Mesenteric fat pad (tissue), 1 donor: ENCODE data around the genes CREB3L1, MDK, F2 and CSTPP1.

GRCh38 chr11:45333399-45334085, 47.4 kb upstream of the SYT13 start:
- PRO-cap, result no peak

- PRO-cap, result no peak
Observed at GRCh38 chr11:45851927-45852511, 4.7 kb downstream of the CRY2 start.

DNA sequence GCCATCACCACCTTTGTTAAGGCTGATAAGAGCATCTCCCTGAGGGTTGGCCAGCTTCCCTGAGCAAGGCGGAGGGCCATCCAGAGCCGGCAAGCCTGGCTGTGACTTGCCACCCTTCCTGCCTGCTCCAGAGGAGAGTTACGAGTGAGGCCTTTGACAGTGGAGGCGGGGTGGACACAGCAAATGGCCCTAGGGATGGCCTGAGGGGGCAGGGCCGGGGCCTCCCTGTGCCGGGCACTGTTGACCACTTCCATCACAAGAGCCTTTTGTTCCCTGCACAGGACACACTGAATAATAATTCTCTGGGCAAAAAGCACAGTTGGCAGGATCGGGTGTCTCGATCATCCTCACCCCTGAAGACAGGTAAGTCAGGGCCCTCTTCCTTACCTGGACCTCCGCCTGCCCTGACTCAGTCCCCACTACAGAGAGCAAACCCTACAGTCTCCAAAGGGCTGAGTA, 5.3 kb downstream of the FREY1 start:
- PRO-cap, result no peak

DNA sequence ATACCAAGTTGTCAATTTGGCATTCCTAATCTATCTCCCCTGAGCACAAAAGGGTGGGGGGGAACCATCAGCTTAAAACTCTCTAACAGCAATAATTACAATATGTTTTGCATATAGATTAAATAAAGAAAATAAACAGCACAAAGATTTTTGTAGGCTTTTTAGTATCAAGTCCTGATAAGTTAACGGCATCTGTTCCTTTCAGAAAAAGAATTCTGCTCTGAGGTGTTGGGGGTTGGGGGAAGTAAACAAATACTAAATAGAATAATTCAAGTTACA, 15.1 kb downstream of the PHF21A start:
- PRO-cap, result no peak

DNA sequence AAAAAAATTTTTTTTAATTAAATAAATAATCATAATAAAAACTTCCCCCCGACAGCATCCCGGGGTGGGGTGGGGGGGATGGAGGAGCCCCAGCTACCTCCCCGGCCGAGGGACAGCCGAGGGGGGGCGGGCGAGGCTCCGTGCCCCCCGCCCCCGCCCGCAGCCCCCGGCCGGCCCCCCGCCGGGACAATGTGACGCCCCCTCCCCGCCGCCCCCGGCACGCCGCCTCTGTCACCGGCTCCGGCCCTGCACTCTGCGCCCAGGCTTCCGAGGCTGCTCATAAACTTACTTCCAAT, 1.1 kb downstream of the PHF21A start:
- PRO-cap, result no peak

- PRO-cap, result unidirectional peak, plus-strand start at chr11:46277677
Observed at GRCh38 chr11:46277406-46277801, at the start of gene CREB3L1. TSS of gene CREB3L1 (plus strand) at chr11:46277662.

GRCh38 chr11:46279621-46280196, 2.2 kb downstream of the CREB3L1 start:
- PRO-cap, result no peak

GRCh38 chr11:46307662-46308093, 30.2 kb downstream of the CREB3L1 start:
- PRO-cap, result no peak

DNA sequence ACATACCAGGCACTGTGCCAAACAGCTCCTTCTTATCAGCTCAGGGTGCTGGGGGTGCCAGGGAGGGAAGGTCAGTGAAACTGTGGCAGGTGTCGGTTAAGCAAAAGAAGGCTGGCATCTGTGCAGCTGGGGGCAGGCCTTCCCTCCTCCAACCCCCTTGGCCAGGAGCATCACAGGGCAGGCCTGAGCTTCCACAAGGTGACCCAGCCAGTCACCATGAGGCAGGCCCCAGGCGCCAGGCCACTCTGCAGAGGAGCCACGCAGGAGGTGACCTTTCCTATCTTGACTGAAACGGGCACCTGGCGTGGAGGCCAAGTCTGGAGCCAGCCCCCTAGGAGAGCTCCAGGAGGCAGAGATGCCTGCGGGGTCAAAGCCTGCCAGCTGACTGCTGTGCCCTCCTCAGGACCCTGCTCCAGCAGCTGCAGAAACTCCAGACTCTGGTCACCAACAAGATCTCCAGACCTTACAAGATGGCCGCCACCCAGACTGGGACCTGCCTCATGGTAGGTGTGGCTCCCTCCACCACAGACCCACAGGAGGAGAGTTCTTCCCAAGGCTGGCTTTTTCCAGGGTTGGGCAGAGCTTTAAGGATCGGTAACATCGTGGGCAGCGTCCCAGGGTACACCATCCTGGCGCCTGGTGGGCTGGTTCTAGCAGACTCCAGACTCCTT, 31.2 kb upstream of the DGKZ start:
- PRO-cap, result no peak

DNA sequence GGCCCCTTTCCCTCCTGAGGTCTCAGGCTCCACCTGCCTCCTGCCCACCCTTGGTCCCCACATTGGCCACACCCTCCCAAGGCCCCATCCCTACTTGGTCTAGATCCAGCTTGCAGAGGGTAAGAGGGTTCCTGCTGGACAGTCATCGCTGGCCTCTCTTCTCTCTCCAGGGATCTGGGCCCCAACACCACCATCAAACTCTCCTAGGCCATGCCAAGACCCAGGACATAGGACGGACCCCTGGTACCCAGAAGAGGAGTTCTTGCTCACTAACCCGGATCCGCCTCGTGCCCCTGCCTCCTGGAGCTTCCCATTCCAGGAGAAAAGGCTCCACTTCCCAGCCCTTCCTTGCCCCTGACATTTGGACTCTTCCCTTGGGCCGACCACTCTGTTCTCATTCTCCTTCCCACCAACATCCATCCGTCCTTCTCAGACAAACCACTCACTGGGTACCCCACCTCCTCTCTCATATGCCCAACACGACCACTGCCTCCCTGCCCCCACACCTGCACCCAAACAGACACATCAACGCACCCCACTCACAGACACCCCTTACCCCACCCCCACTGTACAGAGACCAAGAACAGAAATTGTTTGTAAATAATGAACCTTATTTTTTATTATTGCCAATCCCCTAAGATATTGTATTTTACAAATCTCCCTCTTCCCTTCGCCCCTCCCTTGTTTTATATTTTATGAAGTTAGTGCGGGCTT, 26.6 kb upstream of the DGKZ start:
- PRO-cap, result no peak

DNA sequence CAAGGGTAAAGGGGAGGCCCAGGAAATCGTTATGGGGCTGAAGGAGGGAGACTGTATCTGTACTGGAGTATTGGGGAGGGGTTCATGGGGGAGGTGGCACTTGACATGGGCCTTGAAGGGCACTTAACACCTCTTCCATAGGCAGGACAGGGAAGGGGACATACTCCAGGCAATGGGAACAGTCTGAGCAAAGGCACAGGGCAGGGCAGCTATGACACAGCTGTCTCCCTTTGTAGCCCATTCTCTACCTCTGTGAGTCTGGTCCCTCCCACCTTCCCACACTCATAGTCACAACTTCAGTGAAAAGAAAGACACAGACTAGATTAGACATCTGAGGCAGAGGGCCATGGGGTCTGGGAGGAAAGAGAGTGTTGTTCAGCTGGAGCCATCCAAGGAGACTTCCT, 15.9 kb upstream of the DGKZ start:
- PRO-cap, result no peak

DNA sequence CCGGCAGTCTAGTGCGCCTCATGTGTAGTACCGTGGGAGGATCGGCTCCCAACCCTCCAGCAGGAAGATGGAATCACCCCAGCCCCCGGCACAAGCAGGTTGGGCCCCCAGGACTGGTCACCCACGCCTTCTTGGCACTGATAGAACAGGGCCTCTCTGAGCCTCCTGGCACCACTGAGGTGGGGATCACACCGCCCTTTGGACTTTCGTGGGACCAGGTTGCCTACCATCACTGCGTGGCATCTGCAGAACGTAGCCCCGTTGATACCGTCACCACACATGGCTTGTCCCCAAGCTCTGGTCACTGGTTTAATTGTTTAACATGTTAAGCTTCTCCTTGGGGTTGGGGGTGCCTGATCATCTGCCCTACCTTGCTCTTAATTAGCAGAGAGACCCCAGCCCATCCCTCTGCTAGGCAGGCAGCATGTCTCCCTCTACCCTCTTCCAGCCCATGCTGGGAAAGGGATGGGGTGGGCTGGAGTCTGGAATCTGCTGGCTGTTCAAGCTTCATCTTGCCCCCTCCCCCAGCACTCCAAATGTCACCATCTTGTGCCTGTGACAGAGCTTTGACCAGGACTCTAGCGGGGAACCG, 900 bp downstream of the DGKZ start:
- PRO-cap, result no peak

GRCh38 chr11:46363565-46364175, 16.4 kb downstream of the DGKZ start:
- PRO-cap, result no peak

- PRO-cap, result unidirectional peak, plus-strand start at chr11:46381686; unidirectional peak, plus-strand start at chr11:46381713
Observed at GRCh38 chr11:46381443-46382229, at the start of gene MDK. TSS of gene MDK (plus strand) at chr11:46381669.

- PRO-cap, result no peak
Observed at GRCh38 chr11:46389424-46389840, 2.1 kb downstream of the CHRM4 start.

GRCh38 chr11:46676327-46677187, 23.9 kb downstream of the ARHGAP1 start:
- PRO-cap, result no peak

- PRO-cap, result no peak
Observed at GRCh38 chr11:46718907-46719444, at the start of gene F2. TSS of gene F2 (plus strand) at chr11:46719213.

DNA sequence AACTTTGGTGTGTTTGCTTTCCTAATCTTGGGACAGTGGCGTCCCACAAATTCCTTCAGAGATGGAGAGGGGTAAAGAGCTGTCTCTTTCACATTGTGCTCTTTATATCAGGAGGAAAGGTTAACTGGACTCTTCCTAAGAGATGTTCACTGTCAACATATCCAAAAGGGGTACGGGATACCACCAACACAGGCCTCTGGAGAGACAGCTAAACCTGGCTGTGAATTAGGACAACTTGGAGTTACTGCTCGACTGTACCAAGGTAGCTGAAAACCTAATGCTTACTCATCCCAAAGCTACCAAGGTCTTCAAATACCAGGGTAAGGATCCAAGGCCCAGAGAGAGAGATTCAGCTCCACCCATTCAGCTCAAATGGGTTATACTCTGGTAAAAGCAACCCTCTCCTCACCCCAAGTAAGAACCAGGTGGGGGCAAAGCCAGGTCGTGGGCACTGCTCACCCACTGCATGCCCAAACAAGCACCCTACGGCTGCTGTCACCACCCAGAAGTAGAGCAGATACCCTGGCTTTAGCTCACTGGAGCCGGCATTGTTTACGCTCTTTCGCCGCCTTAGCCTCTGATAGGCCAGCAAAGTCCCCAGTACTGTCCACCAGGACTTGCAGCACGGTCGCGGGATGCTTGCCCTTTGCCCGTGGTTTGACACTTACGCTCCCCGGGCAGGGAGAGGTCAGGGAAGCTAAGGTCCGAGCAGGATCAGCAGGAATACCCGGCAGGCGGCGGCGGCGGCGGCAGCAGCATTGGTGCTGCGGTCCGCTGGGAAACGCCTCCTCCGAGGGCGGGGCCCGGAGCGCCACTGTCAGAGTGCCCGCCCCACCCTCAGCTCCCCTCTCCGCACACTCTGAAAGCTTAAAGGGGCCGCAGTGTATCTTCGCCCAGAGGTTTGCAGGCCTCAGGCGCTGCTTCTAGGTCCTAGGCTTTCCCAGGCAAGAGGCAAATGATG, 19.7 kb downstream of the CKAP5 start:
- PRO-cap, result no peak

DNA sequence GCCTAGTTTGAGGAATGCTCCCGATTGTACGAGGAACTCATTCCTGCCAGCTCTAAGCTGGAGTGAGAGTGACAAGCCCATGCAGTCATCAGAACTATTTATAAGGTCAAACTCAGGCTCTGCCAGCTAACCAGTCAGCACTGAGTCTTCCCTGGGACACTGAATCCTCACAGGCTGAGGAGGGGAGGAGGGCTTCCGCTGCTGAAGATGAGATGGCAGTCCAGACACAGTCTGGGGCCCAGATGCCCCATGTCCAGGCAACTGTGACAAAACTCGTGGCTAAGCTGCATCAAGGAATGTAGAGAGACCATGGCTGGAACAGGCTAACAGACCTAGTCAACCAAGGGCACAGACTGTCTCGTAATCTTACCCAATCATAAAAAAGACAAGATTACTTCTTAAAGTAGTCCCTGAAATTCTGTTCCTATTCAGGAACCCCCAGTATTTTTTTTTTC, 3.9 kb downstream of the LRP4 start:
- PRO-cap, result no peak

GRCh38 chr11:46936233-46937526, at the start of gene CSTPP1:
TSS of gene CSTPP1 (plus strand) at chr11:46936761.
- PRO-cap, result no peak